Suprapubic skin (tissue), 4 donors: ENCODE measurements around a stretch of chr2.

DNA sequence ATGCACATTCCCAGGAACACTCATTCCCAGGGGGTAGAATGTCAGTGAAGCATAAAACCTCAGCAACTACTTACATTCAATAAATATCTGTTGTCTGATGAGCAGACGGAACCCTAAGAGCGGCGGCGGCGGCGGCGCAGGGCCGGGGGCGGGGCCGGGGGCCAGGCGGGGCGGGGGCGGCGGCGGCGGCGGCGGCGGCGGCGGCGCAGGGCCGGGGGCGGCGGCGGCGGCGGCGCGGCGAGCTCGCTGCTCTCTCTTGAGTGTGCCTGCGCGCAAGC, 33.9 kb upstream of the RGPD5 start:
- PRO-cap, result unidirectional peak, plus-strand start at position 208 of the sequence
- RAMPAGE, long total RNA, 4 experiments, result no peak in any of the 4 experiments

DNA sequence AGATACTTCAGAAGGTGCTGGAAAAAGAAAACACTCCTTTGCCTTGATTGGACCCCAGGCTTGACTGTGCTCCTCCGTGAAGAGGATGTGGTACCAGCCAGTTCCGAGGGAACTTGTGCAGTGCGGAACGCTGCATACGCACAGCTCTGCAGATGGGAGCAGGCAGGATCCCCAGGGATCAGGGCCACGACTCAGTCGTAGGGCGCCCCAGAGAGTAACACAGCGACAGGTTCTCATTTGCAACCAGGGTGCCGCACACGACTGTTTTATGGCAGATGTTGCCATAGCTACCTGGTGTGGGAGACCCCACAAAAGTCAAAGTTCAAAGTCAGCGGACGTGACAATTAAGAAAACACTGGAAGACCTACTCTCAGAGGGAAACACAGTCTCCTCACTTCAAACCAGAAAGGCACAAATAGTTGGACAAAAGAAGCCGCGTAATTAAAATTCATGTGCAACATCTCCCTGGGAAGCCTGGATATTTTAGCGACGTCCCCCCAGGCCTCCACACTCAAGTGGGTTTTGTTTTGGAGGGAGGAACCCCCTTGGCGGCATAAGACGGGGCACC, 718 bp downstream of the MALL start:
- PRO-cap, result no peak
- RAMPAGE, long total RNA, 4 experiments, result no peak in any of the 4 experiments

- PRO-cap, result no peak
- RAMPAGE, long total RNA, 4 experiments, result no peak in any of the 4 experiments
These were observed 5.1 kb upstream of the MALL start for GRCh38 chr2:110120761-110121018.

GRCh38 chr2:111118601-111119661, 1.8 kb upstream of the BCL2L11 start:
- PRO-cap, result no peak
- RAMPAGE, long total RNA, 4 experiments, result no peak in any of the 4 experiments

DNA sequence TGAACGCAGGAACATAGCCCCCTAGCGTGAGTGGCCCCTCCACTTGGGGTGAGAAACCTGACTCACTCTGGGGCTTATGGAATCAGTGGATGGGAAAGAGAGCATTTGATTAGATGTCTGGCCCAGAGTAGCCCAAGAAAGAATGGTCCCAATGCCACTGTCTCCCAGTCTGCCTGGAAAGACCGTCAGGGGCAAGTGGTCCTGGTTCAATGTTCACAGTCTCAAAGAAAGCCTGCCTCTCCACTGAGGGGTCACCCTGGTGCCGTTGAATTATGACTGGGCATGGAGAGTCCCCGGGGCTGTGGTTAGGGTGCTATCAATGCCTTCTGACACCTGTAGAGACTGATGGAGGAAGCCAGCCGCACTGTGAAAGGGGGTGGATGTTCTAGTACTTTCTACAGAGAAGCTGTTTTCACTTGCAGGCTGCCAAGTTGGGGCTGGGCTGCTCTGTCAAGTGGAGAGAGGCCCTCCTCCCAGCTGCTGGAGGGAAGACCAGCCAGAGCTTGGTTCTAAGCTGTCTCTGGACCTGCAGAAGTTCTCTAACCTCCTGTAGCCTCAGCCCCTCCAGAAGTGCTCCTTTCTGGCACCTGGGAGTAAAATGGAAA, 80.4 kb downstream of the BCL2L11 start:
- PRO-cap, result no peak
- RAMPAGE, long total RNA, 4 experiments, result no peak in any of the 4 experiments

DNA sequence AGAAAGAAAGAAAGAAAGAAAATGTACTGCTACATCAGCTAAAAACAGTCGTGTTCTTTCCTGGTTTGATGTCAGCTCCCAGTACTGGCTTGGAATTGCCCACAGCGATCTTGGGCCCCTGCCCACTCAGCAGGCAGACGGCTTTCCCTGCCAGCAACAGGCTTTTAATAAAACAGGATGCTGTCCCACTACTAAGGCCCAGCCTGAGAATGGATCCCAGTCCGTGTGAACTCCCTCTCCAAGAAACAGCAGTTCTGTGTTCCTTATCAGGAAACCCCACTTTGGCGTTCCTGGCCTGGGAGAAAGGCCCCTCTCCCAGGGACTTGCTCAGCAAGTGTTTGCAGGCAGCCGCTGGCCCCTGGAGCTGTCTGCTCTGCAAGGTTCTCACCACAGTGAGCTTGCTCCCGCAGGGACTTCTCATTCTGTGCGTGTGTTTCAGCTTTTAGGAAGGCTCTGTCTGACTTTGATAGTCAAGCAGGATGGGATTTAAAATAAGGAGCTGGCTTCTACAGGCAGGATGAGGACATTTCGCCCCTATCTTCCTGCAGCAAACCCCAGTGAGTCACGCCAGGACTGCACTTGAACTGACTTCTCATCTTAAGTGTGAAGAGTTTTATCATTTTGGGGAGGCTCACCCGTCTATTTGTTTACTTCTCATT, 225.7 kb downstream of the BCL2L11 start:
- PRO-cap, result no peak
- RAMPAGE, long total RNA, 4 experiments, result no peak in any of the 4 experiments

DNA sequence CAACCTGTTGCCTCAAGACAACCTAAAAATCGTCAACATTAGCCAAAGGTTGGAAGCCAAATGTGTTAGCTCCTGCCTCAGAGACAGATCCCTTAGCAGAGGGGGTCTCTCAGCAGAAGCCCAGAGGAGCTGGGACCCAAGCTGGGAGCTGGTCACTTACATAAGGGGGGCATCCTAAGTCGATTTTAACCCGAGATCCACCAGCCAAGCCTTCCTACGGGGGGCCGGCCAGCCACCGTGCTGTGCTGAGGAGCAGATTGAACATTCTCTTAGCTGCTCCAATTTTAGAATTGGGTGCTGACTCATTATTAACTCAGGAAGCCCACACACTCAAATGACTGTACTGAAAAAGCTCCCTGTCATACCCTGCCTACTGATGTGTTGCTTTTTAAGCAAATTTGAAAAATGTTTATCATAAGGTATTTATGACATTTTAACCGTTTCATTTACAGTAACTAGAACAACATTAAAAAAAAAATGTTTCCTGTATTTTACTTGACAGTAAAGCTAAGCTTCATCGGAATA, 373.0 kb downstream of the BCL2L11 start:
- PRO-cap, result no peak
- RAMPAGE, long total RNA, 4 experiments, result no peak in any of the 4 experiments

DNA sequence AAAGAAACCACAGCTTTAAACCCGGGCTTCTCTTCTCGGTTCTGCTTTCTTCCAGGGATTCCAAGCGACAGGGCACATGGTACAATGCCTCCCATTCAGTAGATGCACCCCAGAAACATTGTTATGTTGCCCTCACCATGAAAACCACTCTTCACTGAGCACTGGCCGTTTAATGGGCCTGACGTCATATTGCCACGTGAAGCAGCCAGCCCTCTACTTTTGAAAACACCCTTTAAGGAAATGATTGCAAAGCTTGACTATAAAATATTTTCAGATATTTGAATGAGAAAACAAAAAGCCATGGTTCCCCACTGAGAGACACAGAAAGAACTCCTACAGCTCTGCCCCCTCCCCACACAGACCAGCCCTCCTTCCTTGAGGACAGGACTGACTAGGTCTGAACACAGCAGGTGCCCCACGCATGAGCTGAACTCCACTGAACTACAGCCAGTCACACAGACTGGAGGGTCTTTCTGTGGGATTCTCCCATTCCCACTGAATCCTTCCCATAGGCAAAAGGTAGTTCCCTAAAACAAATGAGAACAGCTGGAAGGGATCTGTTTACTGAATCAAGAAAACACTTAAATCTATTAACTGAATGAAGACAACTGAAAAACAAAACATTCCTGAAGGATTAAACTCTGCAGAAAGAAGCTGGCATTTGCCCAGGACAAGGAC, 349.0 kb downstream of the ANAPC1 start:
- PRO-cap, result no peak
- RAMPAGE, long total RNA, 4 experiments, result no peak in any of the 4 experiments

DNA sequence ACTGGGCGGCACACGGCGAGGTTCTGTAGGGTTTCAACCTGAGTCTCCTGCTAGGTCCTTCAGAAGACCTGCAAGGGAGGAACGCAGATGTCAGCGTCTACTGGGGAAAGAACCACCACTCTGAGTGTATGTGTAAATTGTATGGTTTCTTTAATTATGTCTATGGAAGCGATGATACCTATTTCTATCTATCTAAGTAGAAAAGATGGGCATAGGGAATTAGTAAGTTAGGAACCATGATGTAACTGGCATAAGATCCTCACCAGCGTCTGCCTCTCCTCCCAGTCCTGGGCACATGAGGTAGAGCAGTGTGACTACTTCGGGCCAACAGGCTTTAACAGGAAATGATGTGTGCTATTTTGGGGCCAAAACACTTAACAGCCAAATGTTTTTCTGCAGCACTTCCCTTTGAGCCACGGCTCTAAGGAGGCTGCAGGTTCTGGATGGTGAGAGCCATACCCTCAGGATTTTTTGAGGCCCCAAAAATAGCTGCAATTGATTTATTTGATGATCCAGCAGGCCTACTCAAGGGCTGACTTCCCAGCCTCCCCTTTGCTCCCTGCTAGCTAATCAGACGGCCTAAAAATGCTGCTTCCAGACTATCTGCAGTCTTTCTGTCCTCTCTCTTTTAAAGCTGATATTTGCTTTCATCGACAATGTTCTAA, 116.9 kb downstream of the ANAPC1 start:
- PRO-cap, result no peak
- RAMPAGE, long total RNA, 4 experiments, result no peak in any of the 4 experiments

DNA sequence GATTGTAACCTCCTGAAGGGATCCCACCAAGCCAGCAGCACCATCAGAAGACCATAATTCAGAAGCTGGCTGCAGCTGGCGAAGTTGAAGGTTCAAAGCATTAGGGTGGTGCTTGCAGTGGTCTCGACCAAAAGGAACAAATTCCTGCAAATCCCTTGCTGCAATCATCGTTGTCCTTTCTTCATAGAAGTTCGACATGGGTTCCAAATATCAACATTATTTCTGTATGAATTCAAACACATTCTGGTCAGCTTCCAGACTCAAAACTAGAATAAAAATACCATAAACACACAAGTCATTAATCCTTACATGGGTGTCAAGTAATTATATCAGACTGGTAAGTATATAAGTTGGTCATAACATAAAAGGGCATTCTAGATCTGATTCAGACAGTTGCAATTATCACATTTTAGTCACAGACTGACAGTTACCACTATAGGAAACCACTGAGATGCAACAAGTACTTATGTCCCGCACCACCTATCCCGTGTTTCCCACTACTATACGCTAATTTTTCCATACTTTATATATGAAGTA, 3.3 kb downstream of the ANAPC1 start:
- PRO-cap, result no peak
- RAMPAGE, long total RNA, 4 experiments, result no peak in any of the 4 experiments

GRCh38 chr2:111896092-111896453, 2.3 kb upstream of the MERTK start:
- PRO-cap, result unidirectional peak, plus-strand start at chr2:111896180
- RAMPAGE, long total RNA, 4 experiments, result no peak in any of the 4 experiments

- PRO-cap, result no peak
- RAMPAGE, long total RNA, 4 experiments, result no peak in any of the 4 experiments
These were observed 2.6 kb downstream of the MERTK start for GRCh38 chr2:111900918-111901414.

DNA sequence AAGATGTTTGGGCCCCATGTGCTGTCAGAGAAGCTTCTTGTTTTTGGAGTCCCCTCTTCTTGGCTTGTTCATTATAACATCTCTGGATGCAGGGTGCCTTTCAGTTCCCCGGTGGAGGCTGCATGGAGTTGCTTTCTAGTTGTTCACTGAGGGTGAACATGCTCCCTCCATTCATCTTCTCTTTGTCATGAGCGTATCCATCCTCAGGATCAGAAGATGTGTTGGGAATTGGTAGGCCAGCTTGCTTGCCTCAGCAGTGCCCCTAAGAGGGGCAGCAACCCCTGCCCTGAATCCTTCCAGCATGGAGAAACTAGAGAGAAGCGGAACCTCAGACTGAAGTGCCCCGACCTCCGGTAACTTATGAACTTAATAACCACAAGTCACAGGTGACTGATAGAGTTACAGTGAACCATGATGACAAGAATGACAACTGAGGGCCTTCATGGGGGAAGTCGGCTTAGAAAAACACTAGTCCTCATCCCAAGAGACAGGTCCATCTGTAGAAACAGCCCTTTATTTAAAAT, 42.6 kb upstream of the TMEM87B start:
- PRO-cap, result no peak
- RAMPAGE, long total RNA, 4 experiments, result no peak in any of the 4 experiments

DNA sequence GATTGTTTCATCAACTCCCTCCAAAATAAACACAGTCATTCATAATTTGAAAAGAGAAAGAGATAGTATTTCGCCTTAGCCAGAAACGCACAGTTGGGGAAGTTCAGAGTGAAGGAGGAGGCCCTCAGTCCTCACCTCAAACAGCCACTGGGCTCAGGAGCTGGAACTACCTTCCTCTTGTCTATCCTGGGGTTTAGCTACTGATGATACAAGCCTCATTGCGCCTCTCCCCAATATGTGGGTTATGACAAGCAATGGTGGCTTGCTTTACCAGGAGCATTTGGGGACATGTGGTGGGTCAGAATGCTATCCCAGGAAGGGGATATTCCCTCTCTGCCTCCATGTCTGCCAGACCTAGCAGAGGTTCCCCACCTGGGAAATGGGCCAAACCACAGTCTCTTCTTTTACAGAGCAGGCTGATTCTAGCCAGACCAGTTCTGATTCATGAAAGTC, 22.2 kb upstream of the TMEM87B start:
- PRO-cap, result no peak
- RAMPAGE, long total RNA, 4 experiments, result no peak in any of the 4 experiments

DNA sequence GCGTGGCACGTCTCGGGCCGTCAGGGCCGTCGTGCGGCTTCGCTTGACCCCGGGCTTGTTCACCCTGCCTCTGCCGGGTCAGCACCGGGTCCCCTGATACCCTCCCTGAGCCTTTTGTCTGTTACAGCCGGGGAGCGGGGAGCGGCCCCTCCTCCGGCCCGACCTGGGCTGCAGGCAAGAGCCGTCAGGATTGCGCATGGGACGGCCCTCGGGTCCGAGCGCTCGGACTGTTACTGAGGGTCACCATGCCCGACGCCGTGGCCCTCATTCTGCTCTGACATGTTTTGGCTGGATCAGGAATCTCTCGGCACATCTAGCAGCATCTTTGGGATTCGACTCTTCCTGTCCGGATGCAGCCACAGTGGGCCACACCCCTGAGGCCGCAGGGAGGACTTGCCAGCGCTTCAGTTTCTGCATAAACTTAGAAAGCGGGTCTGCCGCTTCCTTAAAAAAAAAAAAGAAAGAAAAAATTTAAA, 749 bp downstream of the TMEM87B start:
- PRO-cap, result no peak
- RAMPAGE, long total RNA, 4 experiments, result no peak in any of the 4 experiments

- PRO-cap, result no peak
- RAMPAGE, long total RNA, 4 experiments, result no peak in any of the 4 experiments
These were observed 30.8 kb downstream of the TMEM87B start for GRCh38 chr2:112085919-112086199.

GRCh38 chr2:112155908-112156547, 17.8 kb downstream of the FBLN7 start:
- PRO-cap, result no peak
- RAMPAGE, long total RNA, 4 experiments, result no peak in any of the 4 experiments

DNA sequence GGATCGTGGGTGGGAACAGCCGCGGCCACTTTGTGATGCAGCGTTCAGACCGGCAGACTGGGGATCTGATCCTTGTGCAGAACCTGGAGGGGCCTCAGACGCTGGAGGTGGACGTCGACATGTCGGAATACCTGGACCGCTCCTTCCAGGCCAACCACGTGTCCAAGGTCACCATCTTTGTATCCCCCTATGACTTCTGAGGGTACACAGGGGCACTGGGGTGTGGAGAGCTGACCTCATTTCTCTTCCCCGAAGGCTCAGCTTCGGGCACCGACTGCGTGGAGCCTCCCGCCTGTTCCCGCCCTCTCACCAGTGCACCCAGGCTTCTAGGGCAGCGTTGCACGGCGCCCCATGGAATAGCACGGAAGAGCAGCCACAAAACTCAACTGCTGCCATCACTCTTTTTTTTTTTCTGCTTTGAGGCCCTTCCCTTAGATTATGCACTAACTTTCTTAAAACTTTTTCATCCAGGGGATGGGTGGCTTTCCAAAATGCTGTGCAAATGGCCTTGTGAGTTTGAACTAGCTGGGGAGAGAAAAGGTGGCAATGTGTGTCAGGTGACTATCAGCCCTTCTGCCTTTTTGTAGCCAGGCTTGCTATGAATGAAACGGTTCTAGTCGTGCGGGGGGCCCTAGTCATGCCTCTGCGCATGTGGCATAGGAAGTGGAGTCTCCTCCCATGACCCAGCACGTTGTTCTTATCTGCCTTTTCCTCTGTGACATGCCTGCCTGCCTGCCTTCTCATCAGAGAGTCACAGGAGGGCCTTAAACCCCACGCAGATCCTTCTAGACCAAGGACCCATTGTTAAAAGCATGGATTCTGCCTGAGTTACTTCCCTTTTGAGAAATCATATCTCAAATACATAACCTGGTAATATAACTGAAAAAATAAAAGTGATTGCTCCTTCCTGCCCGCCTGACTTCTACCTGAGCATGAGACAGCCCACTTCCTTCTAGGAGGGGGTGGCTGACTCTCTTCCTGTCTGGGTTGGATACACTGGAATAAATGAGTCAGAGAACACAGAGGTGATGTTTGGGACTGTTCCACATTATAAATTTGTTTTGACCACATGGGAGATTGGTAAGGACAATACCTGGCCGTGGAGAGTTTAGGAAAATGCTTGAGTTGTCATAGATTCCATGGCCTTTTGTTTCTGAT, 49.5 kb downstream of the FBLN7 start:
- PRO-cap, result no peak
- RAMPAGE, long total RNA, 4 experiments, result no peak in any of the 4 experiments

- PRO-cap, result no peak
- RAMPAGE, long total RNA, 4 experiments, result no peak in any of the 4 experiments
These were observed 50.3 kb downstream of the FBLN7 start for GRCh38 chr2:112188465-112188819.

DNA sequence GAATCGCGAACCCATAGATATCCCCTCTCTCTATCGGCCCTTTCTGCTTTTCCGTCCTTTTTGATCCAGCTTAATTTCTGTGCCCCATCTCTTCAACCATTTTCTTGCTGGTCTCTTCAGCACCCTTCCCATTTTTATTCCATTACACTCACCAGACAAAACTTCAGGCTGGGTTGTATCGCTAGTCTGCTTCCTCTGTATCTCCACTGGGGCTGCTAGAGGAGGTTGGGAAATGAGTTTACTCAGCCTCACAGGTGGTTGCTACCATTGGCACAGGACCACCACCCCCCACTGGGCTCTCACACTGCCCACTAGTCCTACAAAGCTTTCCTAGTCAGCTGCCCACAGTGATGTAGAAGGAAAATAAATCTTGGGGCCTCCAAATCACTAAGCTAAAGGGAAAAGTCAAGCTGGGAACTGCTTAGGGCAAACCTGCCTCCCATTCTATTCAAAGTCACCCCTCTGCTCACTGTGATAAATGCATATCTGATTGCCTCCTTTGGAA, 12.2 kb upstream of the IL1B start:
- PRO-cap, result no peak
- RAMPAGE, long total RNA, 4 experiments, result no peak in any of the 4 experiments